A375 (cell line): ENCODE measurements around a stretch of chr10.

DNA sequence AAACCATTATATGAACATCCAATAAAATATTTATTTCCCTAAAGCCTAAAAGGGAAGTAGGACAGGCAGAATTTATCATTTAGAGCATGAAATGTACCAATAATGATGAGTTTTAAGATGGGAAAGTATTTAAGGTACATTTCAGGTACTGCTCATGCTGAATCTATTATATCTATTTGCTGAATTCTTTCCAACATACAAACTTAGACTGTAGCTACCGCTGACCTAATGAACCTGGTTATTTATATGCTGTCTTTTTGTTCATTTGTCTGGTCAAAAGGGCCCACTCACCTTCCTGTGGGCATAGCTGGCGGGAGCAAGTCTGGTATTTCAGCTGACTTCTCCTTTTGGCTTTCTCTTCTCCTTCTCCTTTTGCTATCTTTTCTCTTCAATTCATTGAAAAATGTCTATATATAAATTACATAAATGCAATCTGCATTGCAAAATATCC is 9.4 kb downstream of the PLXDC2 start:
- RAMPAGE, long total RNA: no peak

DNA sequence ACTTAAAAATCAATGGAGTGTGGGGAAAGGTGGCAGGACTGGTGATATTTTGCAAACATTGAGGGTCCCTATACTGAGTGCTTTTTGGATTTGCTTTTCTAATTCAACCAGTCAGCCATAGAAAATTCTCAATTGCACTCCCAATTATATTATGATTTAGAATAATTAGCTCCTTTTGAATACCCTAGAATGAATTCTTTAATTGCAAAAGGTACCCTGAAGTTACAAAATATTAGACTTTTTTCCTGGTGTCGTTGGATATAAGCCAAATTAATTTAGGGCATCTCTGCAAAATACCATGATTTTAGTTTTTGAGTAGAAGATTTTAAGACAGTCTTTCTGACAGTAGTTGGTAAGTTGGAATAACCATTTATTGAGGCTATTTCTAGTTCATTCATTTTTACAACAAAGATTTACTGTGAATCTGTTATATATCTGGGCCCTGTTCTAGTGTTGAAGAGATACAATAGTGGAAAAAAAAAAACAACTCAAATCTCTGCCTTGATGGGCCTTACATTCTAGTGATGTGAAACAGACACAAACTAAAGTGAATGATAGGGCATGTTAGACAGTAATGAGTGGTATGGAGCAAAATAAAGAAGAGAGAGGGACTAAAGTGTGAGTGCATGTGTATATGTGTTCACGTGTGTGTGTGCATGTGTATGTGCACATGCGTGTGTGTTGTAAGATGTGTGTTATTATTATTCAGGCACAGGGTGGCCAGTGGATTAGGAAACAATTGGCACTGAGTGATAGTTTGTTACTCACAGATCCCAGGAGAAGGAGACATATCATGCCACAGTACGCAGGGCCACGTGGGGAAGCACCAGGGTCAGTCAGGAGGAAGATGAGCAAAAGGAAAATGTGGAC is 89.5 kb downstream of the PLXDC2 start:
- RAMPAGE, long total RNA: no peak

DNA sequence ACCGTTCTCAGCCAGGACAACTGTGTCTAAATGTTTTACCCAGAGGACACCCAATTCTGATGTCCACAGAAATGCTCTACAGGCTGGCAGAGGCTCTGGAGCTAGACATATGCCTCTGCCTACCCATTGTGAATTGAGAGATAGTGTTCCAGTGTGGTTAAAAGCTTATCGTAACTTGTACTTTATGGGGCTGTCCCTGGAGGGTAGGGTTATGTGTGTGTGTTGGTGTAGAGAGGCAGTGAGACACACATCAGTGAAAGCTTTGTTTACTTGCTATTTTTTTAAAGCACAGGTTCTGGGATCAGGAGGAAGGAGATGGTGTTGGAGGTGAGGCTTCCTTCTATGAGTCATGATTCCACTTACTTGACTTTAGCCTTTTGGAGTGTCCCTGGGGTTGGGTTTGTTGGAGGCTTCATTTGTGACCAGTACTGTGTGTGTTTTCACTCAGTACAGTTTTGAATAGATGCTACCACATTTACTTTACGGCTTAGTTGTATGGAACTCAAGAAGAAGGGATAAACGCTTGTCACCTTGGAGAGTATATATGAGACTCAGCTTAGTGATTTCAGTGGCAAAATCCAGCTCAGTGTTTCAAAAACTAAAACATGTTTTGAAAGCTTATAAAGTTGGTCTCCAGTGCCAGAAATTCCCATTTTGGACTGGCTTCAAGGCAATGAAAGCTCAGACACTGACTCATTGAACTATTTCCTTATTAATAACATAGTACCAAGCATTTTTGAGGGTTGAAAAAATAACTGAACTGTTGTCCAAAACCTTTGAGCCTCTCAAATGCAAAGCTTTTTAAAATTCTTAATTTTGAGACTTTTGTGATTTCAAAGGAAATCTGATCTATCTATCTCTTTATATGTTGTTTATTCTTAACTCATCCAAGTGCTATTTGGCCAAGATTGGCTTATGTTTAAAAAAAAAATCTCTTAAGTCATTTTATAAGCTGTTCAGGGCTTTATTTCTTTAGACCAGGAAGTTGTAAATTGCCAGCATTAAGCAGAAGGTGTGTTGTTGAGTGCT is 106.2 kb downstream of the PLXDC2 start:
- RAMPAGE, long total RNA: no peak

DNA sequence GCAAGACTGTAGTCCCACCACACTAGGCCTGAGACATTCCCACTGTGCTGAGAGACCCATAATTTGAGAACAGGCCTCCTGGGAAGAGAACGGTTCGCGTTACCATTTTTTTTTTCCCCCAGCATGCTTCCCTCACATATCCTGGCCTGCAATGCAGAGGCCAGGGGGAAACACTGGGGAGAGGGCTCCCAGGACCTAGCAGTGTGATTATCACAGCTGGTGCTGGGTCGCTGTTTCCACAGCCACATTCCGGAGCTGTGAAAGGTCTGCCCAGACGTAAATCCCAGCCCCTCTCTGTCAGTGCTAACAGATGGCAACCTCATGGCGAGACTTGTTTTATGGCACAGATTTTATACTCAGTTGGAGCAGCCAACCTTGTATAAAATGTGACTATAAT is 150.5 kb downstream of the PLXDC2 start:
- RAMPAGE, long total RNA: no peak

DNA sequence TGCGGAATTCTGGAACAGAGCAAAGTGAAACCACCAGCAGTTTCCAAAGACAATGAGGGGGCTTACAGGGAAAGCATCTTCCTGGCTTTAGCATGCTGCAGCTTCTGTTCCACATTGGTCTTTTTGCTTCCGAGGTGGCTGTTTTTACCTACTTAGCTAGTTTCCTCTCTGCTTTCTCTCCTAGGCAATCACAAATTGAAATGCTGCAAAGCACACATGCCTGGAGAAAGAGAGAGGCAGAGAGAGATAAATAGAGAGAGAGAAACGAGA is 200.6 kb downstream of the PLXDC2 start:
- RAMPAGE, long total RNA: no peak

DNA sequence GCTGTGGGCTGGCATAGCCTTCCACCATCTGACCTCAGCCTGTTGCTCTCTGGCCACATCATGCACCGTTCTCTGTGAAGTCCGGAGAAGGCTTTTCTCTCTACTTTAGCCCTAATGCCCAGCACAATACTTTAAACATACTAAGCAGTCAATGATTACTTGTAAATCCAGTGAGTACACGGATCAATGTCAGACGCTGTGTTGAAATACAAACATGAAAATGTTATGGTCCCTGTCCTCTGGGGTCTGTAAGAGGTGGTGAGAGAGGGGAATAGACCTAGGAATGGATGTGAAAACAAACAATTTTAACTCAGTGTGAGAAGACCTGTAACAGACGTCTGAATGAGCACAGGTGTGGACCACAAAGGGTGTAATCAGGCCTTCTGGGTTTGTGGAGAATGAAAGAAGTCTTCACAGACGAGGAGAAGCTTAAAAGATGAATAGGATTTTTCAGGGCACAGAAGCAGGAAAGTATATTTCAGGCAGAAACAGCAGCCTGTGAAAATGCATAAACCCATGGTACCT is 298.1 kb downstream of the PLXDC2 start:
- RAMPAGE, long total RNA: no peak

GRCh38 chr10:20124916-20125496 is 308.8 kb downstream of the PLXDC2 start:
- RAMPAGE, long total RNA: no peak

DNA sequence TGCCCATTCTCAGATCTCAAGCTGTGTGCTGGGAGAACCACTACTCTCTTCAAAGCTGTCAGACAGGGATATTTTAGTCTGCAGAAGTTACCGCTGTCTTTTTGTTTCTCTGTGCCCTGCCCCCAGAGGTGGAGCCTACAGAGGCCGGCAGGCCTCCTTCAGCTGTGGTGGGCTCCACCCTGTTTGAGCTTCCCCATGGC is 432.1 kb downstream of the NEBL start:
- RAMPAGE, long total RNA: no peak

GRCh38 chr10:21172785-21173389 is 275.8 kb upstream of the NEBL start:
- RAMPAGE, long total RNA: no peak

DNA sequence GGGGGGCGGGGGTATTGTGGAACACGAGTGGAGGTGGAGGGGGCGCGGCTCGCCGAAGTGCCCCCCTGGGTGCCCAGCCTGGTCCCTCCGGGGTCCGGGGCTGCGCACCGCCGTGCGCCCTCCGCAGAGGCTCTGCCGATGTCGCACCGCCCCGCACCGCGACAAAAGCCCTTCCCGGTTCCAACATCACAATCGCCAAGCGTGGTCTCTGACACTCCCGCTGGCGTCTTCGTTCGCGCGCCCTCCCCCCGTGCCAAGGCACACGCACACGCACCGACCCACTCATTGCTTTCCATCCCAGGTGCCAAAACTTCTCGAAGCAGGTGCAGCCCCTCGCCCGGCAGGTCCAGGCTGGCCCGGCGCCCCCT is 276.3 kb upstream of the NEBL start:
- RAMPAGE, long total RNA: no peak

DNA sequence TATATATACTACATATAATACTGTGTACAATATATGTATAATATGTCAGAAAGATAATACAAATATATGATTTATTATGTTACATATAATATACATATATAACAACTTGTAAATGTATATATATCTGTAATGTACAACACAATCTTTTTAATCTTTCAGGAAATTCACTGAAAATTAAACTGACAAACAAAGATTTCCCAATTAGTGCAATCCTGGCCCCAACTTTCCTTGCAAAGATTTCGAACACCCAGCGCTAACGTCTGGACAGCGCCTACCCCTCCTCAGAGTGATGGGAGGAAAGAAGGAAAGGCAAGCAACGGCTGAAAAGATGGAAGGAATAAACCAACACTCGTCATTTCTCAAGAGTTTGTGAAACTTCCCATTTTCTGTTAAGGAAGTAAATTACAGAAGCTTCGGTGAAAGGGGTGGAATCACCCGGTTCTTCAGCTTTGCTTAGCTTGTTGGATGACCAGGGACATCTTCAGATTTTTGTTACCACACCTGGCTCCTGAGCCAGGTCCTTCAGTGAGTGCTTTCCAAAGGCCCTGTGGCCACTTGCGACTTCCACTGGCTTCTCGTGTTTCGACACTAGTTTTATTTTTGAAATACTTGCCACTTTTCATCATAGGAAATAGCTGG is 313.2 kb downstream of the SKIDA1 start:
- RAMPAGE, long total RNA: no peak

DNA sequence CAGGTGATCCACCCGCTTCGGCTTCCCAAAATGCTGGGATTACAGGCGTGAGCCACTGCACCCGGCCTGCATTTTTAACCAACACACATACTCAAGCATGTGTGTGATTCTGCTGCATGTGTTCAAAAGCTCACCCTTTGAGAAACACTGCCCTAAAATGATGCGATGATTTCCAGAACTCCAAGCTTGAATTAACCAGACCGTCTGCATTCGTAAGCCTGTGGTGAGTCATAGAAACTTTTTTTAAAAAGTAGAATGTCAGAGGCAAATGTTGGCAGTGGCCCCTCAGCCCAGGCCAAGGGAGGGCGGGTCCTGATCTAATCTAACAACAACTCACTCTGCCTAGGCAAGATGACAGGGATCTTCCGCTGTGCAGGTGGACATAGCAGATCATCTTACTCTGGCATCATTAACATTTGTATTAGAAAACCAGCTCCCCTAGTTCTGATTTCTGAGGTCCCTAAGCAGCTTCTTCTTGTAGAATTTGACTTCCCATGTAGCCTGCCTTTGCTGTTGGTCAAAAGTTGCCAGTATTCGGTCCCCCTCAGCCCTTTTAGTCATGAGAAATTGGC is 190.5 kb downstream of the SKIDA1 start:
- RAMPAGE, long total RNA: no peak

DNA sequence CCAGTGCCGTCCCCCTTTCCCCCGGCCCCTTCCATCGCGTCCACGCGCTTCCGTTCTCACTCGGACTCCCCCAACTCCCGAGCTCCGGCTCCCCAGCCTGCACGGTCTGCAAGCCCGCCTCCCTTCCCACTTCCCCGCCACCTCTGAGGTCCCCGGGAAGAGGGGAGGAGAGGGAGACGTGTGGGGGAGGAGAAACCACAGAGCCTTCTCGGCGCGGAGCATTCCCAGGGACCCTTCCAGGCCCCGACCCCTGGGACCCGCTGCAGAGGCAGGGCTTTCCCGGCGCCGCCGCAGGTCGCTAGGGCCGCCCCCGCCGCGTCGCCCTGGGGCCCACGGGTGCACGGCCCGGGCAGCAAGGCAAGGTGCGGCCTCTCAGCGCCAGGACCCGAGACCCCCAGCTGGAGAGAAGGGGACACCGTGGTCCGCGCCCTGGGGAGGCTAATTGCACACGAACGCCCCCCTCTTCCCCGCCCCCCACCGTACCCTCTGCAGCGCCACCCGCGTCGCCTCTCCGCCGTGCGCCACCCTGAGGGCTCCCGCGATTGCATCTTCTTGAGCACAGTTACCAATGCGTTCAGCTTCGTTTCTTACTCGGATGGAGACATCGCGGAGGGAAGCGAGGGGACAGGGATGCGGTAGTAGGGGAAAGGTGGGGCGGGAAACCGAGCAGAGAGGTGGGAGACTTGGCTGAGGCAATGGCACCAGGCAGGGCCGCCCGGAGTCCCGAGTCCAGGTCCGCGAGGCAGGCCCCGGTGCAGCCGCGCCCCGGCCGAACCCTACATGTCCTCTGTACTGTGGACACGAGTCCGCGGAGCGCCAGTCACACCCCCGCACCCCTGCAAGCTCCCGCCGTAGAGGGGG is 29.0 kb downstream of the SKIDA1 start:
- RAMPAGE, long total RNA: no peak

- RAMPAGE, long total RNA: no peak
These were observed 19.8 kb downstream of the SKIDA1 start for GRCh38 chr10:21505567-21506127.

DNA sequence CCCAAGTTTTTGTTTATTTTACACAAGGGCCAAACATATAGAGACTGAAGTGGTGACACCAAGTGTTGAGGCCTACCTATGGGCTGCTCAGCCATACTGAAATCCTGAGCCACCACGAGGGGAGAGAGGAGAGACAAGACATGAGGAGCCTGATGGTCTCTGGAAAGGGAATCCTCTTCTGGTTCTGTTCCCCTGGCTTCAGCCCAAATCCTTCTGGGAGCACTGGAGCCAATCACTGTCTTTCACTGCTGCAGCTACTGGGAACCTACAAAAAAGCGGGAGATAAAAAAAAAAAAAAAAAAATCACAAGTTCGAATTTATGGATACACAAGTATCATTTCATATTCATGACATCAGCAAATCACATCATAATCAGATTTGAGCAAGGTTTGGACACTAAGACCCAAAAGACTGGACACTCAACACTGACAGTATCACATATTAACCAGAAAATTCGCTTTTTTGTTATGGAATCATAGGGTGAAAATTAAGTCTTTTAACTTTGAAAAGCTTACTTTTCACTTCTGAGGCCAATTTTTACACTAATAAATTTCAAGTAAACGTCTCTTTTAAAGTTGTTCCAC is 1.8 kb downstream of the SKIDA1 start:
- RAMPAGE, long total RNA: no peak

- RAMPAGE, long total RNA: no peak
These were observed 159.0 kb downstream of the MLLT10 start for GRCh38 chr10:21692990-21693442.

- RAMPAGE, long total RNA: no peak
These were observed 212.0 kb downstream of the MLLT10 start for GRCh38 chr10:21745911-21746604.

- RAMPAGE, long total RNA: no peak
These were observed 230.7 kb downstream of the MLLT10 start for GRCh38 chr10:21764611-21765340.

GRCh38 chr10:22230860-22231169 is 13.0 kb upstream of the EBLN1 start:
- RAMPAGE, long total RNA: no peak

- RAMPAGE, long total RNA: no peak
These were observed 29.1 kb upstream of the EBLN1 start for GRCh38 chr10:22246627-22247564.